Occipital lobe (tissue), 2 donors: ENCODE measurements around the gene RLN2.

DNA sequence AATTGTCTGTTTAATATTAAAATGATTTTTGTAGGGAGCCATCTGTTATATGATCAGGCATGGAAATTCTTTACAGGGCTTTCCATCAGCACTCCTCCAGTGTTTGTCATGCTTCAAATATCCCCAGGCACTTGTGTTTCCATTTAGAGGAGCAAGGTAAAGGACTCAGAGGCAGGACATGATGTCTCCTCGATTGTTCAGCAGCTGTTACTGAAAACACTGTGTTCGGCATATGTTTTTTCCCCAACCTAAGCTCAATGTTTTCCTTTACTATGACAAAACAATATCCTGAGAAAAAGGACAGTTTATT, 172.3 kb upstream of the RFX3 start:
- RAMPAGE, long total RNA: no peak

DNA sequence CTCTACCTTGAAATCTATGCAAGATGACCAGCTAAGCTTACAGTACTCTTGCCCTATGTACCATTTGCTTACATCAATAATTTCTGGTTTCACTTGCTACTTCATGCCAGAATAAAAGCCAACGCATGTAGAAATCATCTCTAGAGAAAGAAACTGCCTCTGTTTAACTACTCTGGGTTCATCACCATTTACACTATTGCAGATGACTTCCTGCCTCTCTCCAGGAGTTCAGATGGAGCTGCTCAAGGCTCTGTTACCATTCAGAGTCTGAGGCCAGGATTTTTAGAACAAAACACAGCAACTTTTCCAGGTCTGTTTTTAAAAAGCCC, 216.1 kb downstream of the GLIS3 start:
- RAMPAGE, long total RNA: no peak

DNA sequence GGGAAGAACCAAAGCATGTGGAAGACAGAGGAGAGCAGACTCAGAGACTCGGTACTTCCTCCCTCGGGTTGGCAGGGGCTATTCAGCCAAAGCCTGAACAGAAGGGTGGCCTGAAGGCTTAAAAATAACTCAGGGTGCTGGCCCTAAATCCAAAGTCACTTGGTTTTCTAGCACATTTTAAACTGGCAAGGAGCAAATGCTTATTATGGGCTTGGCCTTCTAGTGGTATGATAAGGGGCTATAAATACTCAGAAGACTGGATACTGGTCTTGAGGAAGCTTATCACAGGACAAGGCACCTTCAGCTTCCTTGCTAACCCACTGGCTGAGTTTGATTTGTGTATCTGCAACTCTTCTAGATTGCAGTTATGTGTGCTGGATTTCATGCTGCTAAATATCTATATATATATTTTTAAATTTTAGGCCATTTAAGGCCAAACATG, 206.5 kb downstream of the GLIS3 start:
- RAMPAGE, long total RNA: no peak

DNA sequence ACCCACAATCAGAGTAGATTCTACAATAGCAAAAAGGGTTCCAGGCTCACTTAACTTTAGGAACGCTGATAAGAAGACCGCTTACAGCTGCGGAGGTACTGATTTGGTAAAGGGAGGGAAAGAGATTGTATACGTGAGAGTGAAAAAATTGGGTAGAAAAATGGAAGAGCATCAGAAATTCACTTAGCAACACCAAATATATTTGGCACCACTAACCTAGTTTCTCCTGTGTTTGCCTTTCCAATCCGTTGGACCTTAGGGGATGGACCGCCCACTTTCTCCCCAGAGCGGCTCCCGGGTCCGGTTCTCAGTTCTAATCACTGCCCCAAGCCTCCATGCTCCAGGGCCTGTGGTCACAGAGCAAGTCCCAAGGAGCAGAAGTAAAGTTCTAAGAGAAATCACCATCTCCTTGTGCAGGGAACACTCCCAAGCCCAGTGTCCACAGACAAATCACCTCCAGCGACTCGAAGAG, 820 bp upstream of the SLC1A1 start:
- RAMPAGE, long total RNA: no peak

GRCh38 chr9:4491061-4492081, 1.1 kb downstream of the SLC1A1 start:
- RAMPAGE, long total RNA: no peak

DNA sequence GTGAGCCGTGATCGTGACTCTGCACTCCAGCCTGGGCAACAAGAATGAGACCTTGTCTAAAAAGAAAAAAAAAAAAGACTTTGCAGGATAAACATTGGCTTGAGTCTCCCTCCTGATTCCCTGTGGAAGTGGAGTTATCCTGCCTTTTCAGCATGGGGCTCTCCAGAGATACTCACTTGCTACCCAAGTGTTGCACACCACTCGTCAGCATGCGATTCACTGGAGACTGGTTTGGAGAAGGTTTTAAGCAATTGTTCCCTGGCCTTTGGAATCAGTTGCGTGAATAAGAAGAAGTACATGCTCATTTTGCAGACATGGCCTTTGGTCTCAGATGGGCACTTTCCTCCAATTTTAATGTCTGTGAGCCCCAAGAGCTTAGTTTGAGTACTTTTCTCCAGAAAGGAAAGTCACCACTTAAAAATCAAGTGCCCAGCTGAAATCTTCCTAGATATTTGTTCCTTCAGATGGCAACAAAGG, 2.5 kb downstream of the SLC1A1 start:
- RAMPAGE, long total RNA: no peak

DNA sequence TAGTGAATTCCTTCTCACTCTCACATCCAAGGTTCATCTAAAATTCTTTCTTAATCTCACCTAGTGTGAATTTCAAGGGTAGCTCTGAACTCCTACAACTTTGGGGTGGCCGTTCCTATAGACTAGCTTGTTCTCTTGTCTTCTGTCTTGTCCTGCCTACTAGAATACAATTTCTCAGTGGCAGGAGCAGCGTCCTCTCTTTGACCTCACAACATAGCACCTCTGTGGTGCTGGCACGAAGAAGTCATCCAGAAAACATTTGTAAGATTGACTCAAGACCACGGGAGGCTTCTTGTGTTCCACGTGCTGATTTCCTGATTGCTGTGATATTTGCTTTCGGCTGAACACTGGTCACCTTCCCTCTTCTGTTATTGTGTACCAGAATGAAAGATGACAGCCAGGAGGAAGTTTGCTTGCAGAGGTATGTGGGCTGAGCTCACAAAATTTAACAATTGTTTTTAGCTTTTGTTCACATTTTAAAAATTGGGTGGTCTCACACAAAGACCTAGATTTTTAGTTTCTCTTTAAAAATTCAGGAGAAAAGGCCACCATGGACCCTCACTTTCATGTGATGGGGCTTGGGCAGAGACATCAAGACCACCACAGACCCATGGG, 27.1 kb downstream of the SLC1A1 start:
- RAMPAGE, long total RNA: no peak

GRCh38 chr9:4550605-4551472, 60.6 kb downstream of the SLC1A1 start:
- RAMPAGE, long total RNA: no peak

DNA sequence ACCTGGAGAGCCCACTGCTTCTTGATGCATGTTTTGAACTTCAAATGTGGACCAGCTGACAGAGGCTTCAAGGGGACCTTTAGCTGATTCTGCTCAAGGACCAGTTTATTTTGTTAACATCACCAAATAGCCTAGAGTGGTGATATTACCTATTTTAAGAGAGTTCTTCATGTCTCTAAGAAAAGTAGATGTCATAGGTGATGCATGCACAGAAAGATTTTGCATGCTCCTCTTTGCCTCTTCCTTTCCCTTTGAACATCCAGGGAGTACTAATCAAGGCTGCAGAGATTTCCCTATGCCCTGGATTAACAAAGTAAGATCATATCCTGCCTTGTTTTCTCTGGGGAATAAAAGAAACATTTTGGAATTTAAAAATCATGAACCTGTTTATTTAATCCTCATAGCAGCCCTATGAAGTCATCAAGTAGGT, 63.4 kb downstream of the SLC1A1 start:
- RAMPAGE, long total RNA: no peak

GRCh38 chr9:4582038-4582693, 79.9 kb upstream of the PLPP6 start:
- RAMPAGE, long total RNA: no peak

DNA sequence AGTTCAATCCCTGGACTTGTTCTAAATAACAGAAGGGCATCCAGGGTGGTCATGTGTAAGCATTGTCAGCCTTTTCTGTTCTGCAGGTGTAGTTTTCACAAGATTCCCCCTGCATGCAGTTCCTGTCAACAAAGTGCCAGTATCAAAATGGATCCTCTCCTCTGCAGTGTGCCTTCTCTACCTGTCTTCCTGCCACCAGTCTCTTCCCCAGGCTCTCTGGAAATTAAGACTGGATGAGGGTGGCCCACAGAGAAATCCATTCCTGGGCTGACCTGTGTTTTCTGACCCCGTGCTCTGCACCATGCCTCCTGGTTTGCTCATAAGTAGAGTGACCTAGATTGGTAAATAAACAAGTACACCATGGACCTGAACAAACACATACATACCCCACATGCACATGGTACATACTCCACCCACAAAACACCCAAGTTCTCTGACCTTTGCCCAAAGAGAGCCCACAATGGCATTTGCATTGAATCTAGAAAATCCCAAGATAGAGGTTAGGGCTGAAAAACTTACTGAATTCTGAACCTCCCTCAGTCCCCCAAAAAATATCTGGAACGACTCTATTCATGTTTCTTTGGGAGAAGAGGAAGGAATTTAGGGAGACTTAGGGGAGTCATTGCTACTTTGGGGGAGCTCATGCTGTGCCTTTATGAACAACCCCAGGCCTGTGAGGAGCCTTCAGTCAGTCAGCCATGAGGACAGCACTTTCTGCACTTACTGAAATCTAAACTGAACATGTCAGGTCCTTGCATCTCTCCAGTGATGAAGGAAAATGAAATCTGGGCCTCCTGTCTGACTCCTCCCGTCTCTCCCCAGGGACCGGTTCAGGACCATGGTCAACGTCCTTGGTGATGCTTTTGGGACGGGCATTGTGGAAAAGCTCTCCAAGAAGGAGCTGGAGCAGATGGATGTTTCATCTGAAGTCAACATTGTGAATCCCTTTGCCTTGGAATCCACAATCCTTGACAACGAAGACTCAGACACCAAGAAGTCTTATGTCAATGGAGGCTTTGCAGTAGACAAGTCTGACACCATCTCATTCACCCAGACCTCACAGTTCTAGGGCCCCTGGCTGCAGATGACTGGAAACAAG, 77.3 kb upstream of the PLPP6 start:
- RAMPAGE, long total RNA: no peak

GRCh38 chr9:4855658-4856407, 63.1 kb downstream of the RCL1 start:
- RAMPAGE, long total RNA: no peak

GRCh38 chr9:5304571-5304870, at the start of gene RLN2:
RLN2 (minus strand) TSS chr9:5304716.
- RAMPAGE, long total RNA: no peak

DNA sequence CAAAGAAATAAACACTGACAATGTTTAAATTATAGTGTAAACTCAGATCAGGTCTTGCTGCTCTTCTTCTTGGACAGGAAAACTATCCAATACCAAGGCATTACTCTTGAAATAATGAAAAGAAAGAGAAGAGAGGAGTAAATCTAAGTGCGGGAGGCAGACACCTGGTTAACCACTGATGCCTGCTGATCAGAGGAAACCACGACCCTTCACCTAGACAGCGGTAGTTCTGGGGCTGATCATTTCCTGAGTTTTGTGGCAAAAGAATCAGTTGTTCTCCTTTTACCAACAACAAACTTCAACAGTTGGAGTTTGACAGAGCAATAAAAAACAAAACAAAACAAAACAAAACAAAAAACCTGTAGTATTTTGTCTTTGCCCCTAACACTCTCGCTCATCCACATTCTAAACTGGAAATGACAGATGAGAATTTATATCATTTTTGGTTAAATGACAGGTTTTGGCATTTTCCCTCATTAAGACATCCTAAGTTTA, 3.0 kb downstream of the RLN1 start:
- RAMPAGE, long total RNA: no peak

GRCh38 chr9:5435859-5436879, 1.6 kb downstream of the PLGRKT start:
- RAMPAGE, long total RNA: no peak

DNA sequence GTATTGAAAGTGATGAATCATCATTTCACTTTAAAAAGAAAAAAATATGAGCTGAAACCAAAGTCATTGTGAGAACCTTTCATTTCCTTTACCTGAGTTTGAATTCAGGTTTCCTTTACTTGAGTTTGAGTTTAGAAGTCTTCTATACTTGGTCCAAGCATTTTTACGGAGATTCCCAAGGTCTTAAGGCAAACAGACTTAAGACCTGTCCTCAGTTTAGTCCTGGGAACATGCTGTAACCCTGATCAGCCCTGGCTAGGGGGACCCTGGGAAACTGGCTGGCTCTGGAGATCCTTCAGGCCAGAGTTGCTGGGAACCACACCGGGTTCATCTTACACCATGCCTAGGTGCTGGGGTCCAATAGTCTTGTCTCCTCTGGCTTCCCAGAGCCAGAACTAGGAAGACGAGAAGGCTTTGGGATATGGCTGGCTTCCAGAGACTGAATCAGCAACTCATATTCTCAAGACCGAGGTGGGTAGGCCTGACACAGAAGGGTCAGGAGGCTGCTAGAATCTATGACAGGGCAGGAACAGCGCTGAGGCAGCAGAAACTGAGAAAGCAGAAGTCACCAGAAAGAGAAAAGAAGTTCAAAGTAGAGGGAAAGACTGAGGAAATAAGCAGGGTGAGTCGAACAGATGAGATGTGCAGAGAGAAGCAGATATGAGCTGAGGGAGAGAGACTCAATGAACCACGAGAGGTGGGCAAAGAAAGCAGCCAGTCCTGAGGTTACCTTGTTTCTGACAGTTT, 16.3 kb upstream of the PDCD1LG2 start:
- RAMPAGE, long total RNA: no peak

DNA sequence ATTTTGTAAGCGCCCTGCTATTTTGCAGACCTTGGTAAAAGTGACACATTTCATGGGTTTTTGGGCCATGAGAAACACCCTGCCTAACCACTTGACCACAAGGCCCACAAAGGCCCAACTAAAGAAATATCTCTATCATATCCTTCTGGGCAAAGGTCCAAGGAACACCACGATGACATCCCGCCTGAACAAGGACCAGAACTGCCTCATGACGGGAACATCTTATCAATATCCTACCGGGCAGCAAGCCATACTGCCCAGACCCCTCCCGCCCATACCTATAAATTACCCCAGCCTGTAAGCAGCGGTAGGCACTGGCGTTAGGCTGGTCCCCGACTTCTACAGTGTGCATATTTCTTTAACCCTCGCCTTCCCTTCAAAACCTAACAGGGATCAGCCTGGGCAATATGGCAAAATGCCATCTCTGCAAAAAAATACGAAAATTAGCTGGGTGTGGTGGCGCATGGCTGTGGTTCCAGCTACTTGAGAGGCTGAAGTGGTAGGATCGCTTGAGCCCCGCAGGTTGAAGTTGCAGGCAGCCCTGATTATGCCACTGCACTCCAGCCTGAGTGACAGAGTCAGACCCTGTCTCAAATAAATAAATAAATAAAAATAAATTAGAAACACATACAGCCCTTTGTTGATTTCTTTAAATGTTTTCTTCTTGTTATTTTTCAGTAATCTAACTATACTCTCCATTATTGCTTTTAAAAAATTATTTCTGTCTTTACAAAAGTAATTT, 9.5 kb upstream of the PDCD1LG2 start:
- RAMPAGE, long total RNA: no peak

GRCh38 chr9:5626645-5627129, 2.2 kb upstream of the RIC1 start:
- RAMPAGE, long total RNA: no peak

GRCh38 chr9:6427600-6428004, 14.6 kb downstream of the UHRF2 start:
- RAMPAGE, long total RNA: no peak

DNA sequence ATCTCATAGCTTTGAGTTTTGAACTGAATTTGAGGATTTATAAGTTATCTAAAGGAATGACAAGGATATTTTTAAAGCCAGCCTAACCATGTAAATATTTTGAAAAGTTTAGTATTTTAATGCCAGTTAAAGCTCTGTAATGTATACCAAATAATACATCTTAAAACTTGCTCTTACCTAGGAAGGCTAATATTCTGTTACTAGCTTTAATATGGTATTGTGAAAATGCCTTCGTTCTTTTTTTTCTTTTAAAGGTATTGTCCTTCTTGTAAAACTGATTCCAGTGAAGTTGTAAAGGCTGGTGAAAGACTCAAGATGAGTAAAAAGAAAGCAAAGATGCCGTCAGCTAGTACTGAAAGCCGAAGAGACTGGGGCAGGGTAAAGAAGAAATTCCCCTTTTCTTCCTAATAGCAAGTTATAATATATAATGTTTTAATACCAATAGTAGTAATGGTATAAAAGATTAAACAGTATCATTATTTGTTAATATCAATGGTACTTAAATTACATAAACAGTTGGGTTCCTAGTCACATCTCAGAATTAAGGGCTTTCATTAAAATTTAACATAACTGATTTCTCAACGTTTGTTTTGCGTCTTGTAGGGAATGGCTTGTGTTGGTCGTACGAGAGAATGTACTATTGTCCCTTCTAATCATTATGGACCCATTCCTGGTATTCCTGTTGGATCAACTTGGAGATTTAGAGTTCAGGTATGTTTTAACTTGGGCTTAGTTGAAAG, 68.6 kb downstream of the UHRF2 start:
- RAMPAGE, long total RNA: no peak